Placental epithelial cell (primary cell): ENCODE measurements around the genes MDH1 and LGALSL.

GRCh38 chr2:62706366-62706533 is 737 bp downstream of the EHBP1 start:
- CAGE, long polyA plus RNA, result no peak

DNA sequence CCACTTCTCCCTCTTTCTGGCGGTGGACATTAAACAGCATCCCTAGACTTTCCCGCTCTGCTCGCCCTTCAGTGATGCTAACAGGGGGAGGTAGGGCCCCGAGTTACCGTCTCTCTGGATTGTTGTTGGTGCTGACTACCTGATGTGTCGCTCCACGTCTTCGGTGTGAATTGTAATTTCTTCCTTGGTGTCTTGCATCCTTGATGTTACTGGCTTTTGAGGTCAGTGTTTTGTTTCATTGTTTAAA is 944 bp downstream of the EHBP1 start:
- CAGE, long polyA plus RNA, result no peak

- CAGE, long polyA plus RNA, result no peak
Measured at GRCh38 chr2:62825943-62826797, 120.7 kb downstream of the EHBP1 start.

GRCh38 chr2:62881152-62881473 is 169.5 kb upstream of the OTX1 start:
- CAGE, long polyA plus RNA, result no peak

GRCh38 chr2:63468427-63469076 is 119.7 kb downstream of the WDPCP start:
- CAGE, long polyA plus RNA, result no peak

GRCh38 chr2:63588882-63589641 is at the start of gene MDH1:
Gene MDH1 (plus strand): TSS chr2:63588963.
- CAGE, long polyA plus RNA, result no peak

DNA sequence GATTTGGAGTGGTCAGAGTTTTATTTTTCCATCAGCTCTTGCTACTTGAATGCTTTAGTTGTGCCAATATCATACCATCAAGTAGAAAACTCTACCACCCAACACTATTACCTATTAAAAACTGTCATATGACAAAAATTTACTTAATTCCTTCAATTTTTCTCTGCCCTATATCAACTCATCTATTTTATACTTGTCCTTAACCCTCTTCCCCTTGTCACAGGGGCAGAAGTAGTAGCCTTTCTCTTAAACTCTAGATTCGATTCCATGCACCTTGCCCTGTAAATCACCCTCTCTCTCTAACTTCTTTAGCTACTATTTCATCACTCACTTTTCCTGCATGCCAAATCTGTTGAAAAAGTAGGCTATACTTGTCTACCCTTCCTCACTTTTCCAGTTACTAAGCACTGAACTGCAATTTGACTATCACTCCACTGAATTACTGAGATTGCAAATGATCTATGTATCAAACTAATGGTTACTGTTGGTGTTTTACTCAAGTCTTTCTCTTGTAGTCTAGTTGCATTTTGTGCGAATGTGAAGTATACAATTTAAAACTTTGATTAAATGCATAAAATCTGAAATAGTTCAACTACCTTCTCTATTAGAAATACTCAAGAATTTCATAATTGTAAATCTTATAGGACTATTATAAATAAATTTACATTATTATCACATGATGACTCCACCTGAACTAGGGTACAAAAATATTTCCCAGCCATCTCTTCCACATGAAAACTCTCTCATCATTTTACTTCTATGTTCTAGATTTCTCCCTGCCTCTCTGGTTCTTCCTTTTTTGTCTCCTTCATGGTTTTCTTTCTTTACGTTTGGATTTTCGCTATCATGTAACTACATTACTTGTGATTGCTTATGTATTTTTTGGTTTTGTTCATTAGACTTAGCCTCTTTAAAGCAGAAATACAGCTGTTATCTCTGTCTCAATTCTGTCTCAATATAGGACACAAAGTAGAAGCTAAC is 77.1 kb downstream of the UGP2 start:
- CAGE, long polyA plus RNA, result no peak

DNA sequence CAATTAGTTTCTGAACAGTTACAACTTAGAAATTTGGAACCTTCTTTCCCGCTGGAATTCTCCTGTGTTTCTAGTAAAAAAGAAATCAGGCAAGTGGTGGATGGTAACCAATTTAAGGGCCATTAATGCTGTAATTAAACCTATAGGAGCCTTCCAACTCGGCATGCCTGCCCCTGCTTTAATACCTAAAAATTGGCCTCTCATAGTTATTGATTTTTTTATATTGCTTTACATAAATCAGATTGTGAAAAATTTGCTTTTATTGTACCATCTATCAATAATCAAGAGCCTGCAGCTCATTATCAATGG is 26.7 kb downstream of the VPS54 start:
- CAGE, long polyA plus RNA, result no peak

- CAGE, long polyA plus RNA, result no peak
Measured at GRCh38 chr2:63994192-63994817, 24.9 kb downstream of the VPS54 start.

- CAGE, long polyA plus RNA, result no peak
Measured at GRCh38 chr2:64021526-64022080, 2.4 kb upstream of the VPS54 start.

- CAGE, long polyA plus RNA, result no peak
Measured at GRCh38 chr2:64120909-64121582, 23.2 kb downstream of the PELI1 start.

GRCh38 chr2:64124681-64124880 is 19.6 kb downstream of the PELI1 start:
- CAGE, long polyA plus RNA, result no peak

DNA sequence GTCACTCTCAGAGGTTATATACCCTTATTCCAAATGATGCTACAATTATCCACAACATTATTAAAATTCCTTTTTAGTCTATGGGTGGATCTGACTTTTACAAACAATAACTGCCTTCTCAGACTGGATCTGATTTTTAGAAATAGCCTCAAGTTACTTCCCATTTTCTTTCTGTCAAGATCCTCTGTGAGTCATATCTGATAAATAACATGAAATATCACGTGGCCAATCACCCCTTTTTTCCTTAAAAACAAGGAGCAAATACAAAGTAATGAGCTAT is 6.7 kb downstream of the PELI1 start:
- CAGE, long polyA plus RNA, result no peak

- CAGE, long polyA plus RNA, result no peak
Measured at GRCh38 chr2:64138642-64139270, 5.5 kb downstream of the PELI1 start.

- CAGE, long polyA plus RNA, result no peak
Measured at GRCh38 chr2:64223128-64223595, 78.9 kb upstream of the PELI1 start.

GRCh38 chr2:64260551-64261227 is 116.5 kb upstream of the PELI1 start:
- CAGE, long polyA plus RNA, result no peak

DNA sequence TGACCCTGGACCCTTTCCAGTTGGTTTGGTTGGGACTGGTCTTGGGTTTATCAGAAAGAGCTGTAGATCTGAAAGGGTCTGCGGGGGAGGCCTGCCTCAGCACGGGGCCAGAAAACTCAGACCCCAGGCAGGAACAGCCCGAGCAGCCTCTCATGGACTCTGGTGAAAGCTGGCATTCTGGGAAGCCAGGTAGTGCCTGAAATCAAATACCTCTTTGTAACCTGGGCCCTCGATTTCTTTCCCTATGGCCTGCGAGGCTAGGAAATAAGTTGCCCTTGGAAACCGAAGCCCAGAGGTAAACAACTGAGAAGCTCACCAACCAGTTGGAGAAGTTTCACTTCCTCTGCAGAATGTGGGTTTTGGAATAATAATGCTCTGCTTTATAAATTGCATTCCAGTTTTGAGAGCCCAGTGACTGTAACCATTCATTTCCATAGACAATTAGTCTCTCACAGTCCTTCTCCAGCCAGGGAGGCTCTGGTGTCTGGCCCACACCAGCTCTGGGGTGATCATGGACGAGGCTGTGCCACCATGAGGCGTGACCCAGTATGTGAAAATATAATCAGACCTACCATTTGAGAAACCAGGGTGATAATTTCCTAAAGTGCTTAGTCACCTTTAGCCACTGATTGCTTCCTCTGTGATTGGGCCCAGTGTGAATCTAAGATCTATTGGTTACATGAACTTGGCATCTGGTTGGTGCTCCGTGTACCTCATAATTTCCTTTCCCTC is 133.0 kb upstream of the PELI1 start:
- CAGE, long polyA plus RNA, result no peak

GRCh38 chr2:64329746-64330469 is 124.1 kb upstream of the LGALSL start:
- CAGE, long polyA plus RNA, result no peak

DNA sequence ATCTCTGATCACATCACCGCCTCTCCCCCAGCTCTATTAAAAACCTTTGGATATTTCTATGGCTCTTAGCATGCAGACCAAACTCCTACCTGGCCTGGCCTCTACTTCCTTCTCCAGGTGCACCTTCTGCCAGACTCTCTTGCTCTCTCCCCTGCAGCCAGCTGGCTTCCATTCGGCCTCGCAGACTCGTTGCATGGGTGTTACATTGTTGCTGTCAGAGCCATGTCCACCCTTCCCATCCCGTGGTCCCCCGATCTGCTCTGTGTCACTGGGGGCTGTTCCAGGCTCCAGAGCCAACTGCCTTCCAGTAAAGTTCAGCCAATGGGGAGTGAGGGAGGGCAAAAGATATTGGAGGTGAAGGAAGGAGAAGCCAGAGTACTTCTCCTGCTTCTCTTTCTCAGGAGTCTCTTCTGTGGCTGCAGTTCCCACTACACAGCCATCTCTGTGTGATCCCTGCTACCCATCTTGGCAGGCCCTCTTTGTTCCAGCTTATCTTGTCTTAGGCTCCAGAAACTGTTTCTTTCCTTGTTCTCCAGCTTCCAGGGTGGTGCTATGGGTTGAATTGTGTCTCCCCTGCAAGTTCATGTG is 112.4 kb upstream of the LGALSL start:
- CAGE, long polyA plus RNA, result no peak

DNA sequence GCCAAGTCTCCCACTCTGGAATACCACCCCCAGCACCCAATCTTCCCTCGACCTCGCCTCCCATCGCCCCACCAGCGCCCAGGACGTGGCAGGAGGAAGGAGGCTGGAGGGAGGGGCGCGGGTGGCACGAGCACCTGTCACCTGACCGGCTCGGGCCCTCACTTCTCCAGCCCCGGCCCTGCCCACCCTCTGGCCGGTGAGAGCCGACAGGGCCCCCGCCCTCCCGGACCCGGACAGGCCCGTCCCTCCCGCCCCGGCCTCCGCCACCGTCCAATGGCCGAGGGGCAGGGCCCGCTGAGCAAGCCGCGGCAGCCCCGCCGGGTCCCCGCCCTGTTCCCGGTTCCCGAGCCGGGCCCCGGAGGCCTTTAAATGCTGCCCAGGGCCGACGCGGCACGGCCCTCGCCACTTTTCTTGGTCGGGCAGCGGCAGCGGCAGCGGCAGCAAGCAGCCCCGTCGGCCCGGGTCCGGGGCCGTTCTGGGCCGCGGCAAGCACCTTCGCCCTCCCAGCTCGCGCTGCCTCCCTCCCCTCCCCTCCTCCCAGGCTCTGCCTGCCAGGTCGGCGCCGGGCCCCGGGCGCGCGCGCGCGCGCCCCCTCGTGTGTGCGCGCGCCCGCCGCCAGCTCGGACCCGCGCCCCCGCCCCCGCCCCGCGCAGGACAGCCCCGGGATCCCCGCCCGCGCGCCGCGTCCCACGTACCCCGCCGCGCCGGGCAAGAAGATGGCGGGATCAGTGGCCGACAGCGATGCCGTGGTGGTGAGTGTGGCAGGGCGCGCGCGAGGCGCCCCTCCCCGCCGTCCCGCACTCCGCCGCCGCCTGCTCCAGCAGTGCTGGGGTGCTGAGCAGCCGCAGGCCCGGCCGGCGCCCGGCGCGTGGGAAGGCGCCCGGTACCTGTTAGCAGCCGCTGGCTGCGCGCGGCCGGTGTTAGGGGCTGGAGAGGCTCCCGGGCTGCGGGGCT is at the start of gene LGALSL:
TSS of gene LGALSL (plus strand) at position 333 of the 954 bp plus-strand sequence.
- CAGE, long polyA plus RNA, result no peak